Upper lobe of left lung (tissue), 5 donors: ENCODE measurements around the gene EN2.

GRCh38 chr7:151922977-151923892 lies 33.0 kb upstream of the GALNTL5 start:
- PRO-cap, 2 experiments, result peak in 1 of 2 experiments; most common plus-strand start chr7:151923418 (in 1)
- RAMPAGE, long total RNA, 4 experiments, result no peak in any of the 4 experiments

DNA sequence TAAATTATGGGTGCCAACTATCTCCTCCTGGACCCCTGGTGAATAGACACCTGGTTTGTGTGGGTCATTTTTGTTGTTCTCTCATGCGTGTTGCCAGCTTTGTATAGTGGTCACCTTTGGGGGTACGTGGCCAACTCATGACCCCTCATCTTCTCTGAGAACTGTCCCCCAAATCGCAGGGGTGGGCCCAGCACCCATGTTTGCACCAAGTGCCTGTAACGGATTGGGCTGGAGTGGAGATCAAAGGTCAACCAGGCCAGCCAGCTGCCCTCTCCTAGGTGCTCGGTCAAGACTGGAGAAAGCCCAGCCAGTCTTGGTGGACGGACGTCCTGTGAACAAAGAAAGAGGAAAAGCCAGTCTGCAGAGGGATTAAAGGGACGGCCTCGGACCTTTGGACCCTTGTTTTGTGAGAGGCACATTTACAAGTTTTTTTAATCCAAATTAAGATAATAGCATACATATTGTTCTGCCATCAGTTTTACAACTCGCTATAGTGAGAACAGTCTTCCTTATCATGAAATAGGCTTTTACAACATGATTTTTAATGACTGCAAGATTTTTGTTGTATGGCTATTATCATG lies 31.8 kb upstream of the GALNTL5 start:
- PRO-cap, 2 experiments, result no peak in any of the 2 experiments
- RAMPAGE, long total RNA, 4 experiments, result no peak in any of the 4 experiments

GRCh38 chr7:152005832-152006184 lies 19.7 kb upstream of the GALNT11 start:
- PRO-cap, 2 experiments, result no peak in any of the 2 experiments
- RAMPAGE, long total RNA, 4 experiments, result no peak in any of the 4 experiments

GRCh38 chr7:152144960-152145924 lies 119.8 kb downstream of the GALNT11 start:
- PRO-cap, 2 experiments, result no peak in any of the 2 experiments
- RAMPAGE, long total RNA, 4 experiments, result no peak in any of the 4 experiments

GRCh38 chr7:152393911-152394849 lies 41.6 kb downstream of the KMT2C start:
- PRO-cap, 2 experiments, result no peak in any of the 2 experiments
- RAMPAGE, long total RNA, 4 experiments, result no peak in any of the 4 experiments

- PRO-cap, 2 experiments, result no peak in any of the 2 experiments
- RAMPAGE, long total RNA, 4 experiments, result no peak in any of the 4 experiments
These were observed 26.7 kb downstream of the KMT2C start for GRCh38 chr7:152409018-152409557.

DNA sequence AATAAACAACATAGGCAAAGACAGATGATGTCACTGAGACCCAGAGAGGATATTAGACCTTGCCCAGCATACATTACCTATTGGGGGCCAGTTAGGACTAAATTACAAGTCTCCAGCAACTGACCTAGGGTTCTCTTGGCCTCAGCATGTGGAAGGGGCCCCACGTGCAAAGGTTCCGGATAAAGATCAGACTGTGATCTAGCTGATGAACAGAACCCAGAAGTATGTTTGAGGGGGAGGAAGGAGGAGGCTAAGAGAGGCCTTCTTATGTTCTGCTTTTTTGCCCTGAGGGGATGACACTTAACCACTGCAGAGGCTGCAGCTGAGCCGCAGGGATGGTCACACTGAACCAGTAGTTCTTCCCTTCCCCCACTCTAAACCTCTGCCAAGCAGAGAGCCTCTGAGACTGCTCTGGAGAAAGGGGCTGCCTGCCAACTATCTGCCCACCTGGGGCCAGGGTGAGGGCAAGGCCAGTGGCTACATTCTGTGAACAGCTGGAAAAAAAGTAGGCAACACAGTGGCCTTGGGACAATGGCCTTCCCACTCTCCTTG lies 24.0 kb upstream of the KMT2C start:
- PRO-cap, 2 experiments, result peak in 1 of 2 experiments; most common plus-strand start position 307 of the sequence (in 1)
- RAMPAGE, long total RNA, 4 experiments, result no peak in any of the 4 experiments

DNA sequence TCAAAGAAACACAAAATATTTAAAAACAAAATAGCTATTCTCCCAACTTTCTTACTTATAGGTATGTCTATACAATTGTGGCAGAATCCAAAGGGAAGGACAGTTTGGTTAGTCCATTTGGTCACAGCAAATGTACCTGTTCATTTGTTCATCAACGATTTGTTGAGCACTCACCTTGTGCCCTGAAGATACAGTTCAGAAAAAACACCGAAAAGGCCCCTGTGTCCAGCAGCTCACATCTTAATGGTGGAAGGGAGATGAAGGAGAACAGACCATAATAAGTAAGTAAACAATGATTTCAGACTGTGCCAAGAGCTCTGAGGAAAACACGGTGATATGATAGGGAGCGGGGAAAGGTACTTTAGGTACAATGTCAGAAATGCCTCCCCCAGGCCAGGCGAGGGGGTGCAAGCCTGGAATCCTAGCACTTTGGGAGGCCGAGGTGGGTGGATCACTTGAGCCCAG lies 24.6 kb upstream of the KMT2C start:
- PRO-cap, 2 experiments, result no peak in any of the 2 experiments
- RAMPAGE, long total RNA, 4 experiments, result no peak in any of the 4 experiments

GRCh38 chr7:153407708-153408928 lies 644.1 kb upstream of the DPP6 start:
- PRO-cap, 2 experiments, result no peak in any of the 2 experiments
- RAMPAGE, long total RNA, 4 experiments, result no peak in any of the 4 experiments

DNA sequence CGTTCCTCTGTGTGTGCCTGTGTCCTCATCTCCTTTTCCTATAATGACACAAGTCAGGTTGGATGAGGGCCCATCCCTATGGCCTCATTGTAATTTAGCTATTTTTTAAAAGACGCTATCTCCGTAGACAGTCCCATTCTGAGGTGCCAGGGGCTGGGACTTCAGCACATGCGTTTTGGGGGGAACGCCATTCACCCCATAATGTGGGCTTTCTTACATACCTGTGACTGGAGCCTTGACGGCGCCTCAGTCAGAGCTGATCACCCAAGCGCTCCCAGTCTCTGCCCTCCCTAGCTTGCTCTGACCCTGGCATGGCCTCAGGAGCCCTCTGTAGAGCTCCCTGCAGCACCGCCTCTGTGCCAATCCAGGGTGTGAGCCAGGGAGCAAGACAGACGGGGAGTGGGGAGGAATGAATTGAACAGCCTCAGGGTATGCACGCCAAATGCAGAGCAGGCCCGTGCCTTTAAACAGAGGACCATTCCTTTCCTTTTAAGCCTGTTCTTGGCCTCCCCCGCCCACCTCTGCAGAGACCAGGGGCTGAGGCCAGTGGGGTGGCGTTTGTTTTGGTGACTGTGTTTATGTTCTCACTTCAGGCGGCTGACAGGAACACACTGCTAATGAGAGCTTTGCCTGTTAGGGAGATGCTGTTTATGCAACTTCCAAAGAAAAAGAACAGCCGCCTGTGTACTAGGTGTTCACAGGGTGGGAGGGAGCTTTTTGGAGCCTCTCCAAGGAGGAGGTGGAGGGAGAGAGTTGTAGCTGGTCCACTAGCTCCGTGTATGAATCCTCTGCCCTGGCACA lies 528.2 kb upstream of the DPP6 start:
- PRO-cap, 2 experiments, result no peak in any of the 2 experiments
- RAMPAGE, long total RNA, 4 experiments, result no peak in any of the 4 experiments

- PRO-cap, 2 experiments, result no peak in any of the 2 experiments
- RAMPAGE, long total RNA, 4 experiments, result no peak in any of the 4 experiments
These were observed 208.8 kb downstream of the PAXIP1 start for GRCh38 chr7:154793957-154794763.

DNA sequence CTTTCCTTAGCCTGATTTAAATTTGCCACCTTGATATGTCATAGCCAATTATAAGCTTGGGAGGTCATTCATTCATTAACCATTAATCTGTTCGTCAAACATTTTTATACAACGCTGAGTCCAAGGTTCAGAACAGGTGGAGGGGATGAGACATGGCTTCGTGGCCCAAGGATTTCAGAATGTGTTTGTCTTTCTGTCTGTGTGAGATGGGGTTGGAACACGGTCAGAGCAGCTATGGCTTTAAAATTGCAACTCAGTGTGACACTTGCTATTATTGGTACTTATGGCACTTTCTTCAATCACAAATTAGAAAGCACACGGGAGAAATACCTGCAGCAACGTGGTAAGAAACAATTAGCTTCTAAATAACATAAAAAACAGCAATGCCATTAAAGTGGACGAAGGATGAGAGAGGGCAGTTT lies 157.9 kb downstream of the PAXIP1 start:
- PRO-cap, 2 experiments, result no peak in any of the 2 experiments
- RAMPAGE, long total RNA, 4 experiments, result no peak in any of the 4 experiments

- PRO-cap, 2 experiments, result peak in 2 of 2 experiments; most common plus-strand start chr7:155003452 (in 2)
- RAMPAGE, long total RNA, 4 experiments, result start-site peak on the plus strand in 3 of 4 experiments, at chr7:155003446-155003474 at its widest, 19 to 37 reads per replicate; start-site peak on the minus strand in 1 of 4 experiments, at chr7:155002890-155003665 at its widest, 7 reads per replicate
These were observed 401 bp upstream of the PAXIP1 start for GRCh38 chr7:155003254-155003795.

- PRO-cap, 2 experiments, result no peak in any of the 2 experiments
- RAMPAGE, long total RNA, 4 experiments, result no peak in any of the 4 experiments
These were observed 1.7 kb upstream of the PAXIP1 start for GRCh38 chr7:155004681-155005022.

GRCh38 chr7:155203405-155203950 lies 94.2 kb upstream of the INSIG1 start:
- PRO-cap, 2 experiments, result no peak in any of the 2 experiments
- RAMPAGE, long total RNA, 4 experiments, result no peak in any of the 4 experiments

GRCh38 chr7:155227875-155228322 lies 69.8 kb upstream of the INSIG1 start:
- PRO-cap, 2 experiments, result no peak in any of the 2 experiments
- RAMPAGE, long total RNA, 4 experiments, result no peak in any of the 4 experiments

GRCh38 chr7:155294063-155294487 lies 3.6 kb upstream of the INSIG1 start:
- PRO-cap, 2 experiments, result no peak in any of the 2 experiments
- RAMPAGE, long total RNA, 4 experiments, result no peak in any of the 4 experiments

DNA sequence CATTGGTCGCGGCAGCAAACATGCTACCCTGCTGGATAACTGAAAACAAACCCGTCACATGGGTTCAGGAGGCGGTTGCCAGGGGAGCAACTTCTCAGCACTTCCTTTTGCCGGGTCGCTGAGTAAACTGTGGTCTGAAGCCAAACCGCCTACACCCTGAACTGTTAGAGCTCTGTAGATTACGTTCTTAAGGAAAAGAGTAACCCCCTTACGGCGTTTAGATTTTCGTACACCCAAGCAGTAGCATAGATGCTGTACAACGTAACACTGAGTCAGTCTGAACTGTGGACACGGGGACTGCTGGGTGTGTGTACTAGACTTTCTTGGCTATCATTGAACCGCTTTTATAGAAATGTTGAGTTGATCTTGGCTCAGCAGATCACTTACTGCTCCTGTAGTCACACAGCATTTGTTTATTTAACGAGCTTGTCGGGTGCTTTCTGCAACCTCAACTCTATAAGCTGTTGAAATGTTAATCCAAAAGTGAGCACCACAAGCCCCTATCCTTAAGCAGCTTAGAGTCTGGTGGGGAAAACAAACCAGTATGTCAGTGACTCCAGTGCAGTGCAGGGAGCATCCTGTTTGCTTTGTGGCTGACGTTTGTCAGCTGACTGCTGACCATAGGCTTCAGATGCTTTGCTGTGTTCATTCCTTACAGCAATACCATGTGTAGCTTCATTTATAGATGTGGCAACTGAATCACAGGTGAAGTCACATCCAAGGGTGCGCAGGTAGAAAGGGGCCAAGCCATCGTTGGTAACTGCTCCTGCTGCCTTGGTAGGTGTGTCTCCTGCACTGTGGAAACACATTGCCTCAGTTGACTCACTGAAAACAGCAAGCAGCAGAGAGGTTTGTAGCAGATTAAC lies 1.6 kb downstream of the INSIG1 start:
- PRO-cap, 2 experiments, result peak in 2 of 2 experiments; most common plus-strand start position 57 of the sequence (in 1)
- RAMPAGE, long total RNA, 4 experiments, result no peak in any of the 4 experiments

- PRO-cap, 2 experiments, result no peak in any of the 2 experiments
- RAMPAGE, long total RNA, 4 experiments, result no peak in any of the 4 experiments
These were observed 6.7 kb downstream of the INSIG1 start for GRCh38 chr7:155304416-155304837.

DNA sequence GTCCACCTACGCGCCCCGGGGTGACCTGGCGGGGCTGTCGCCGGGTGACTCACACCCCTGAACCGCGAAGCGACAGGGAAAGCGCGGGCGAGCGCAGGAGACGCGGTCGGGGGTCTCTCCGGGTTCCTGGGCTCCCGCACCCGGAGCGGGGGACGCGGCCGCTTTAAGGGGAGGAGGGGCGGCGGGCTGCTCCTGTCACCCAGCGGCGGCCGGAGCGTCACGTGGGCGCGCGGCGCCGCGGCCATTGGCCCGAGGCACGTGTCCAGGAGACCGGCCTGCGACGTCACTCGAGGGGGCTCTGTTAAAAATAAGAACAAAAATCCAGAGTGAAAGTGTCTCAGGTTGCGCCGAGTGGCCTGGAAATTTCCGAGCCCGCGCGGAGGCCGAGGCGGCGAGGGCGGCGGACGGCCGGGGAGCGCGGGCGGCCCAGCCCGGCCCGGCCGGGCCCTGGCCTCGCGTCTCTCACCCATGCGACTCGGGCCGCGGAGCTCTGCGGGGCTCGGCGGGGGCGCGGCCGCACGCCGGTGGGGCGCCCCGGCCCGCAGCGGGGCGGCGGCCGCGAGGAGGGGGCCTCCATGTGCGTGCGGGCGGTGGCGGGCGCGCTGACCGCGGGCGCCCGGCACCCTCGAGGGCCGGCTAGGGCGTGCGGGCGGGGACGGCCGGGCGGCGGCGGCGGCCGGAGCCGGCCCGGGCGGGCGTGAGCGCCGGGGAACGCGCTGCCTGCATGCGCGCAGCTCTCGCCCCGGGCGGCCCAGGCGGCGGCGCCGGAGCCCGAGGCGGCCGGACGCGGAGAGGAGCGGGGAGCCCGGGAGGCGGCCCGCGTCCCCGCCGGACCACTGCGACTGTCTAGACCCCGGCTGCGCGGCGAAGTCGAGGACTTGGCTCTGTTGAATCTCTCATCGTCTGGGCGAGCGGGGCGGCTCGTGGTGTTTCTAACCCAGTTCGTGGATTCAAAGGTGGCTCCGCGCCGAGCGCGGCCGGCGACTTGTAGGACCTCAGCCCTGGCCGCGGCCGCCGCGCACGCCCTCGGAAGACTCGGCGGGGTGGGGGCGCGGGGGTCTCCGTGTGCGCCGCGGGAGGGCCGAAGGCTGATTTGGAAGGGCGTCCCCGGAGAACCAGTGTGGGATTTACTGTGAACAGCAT lies at the start of gene EN2:
Gene EN2, plus strand, starts transcription at position 893 of the 1,143 bp plus-strand sequence.
- PRO-cap, 2 experiments, result no peak in any of the 2 experiments
- RAMPAGE, long total RNA, 4 experiments, result no peak in any of the 4 experiments